Osteoblast (primary cell): ENCODE results near the genes CHRNG, EFHD1, ATG16L1, USP40 and UGT1A10.

DNA sequence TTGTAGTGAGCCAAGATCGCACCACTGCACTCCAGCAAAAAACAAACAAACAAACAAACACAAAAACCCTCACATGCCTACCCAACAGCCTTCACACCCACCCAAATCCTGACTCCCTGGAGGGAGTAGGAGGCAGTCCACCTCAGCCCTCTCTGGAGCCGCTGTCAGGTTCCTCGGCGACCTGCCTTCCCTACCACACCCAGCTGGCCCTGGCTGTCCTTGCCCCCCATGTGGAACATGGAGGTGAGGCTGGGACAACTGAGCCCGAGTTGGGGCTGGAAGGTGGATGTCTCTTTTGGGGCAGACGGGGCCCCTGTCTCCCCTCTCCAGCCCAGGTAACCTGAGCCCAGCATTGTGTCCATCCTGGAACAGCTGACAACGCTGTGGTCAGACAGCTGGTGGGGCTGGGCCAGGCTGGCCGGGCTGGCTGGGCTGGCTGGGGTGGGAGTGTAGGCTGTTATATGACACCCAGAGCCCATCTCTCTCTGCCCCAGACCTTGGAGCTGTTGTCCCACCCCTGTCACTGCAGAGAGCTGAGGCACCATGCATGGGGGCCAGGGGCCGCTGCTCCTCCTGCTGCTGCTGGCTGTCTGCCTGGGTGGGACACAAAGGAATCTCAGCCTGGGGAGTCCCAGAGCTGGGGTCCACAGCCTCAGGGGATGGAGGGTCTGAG, at the start of gene CHRNG:
CHRNG (plus strand) TSS at position 488 of the 673 bp plus-strand sequence.
- CAGE, long polyA plus RNA = no peak
- RRBS = no CpG with 5 or more reads among the region's 9 CpGs

DNA sequence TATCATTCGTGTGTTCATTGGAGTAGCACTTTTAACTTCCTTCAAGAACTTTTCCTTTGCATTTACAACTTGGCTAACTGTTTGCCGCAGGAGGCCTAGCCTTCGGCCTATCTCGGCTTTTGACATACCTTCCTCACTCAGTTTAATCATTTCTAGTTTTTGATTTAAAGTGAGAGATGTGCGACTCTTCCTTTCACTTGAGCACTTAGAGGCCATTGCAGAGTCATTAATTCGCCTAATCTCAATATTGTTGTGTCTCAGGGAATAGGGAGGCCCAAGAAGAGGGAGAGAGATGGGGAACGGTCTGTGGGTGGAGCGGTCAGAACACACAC, 724 bp downstream of the TIGD1 start:
- CAGE, long polyA plus RNA = no peak
- RRBS = no CpG with 5 or more reads among the region's 8 CpGs

GRCh38 chr2:232574591-232575304, 24.3 kb downstream of the EIF4E2 start:
- CAGE, long polyA plus RNA = no peak
- RRBS = no CpG with 5 or more reads among the region's 5 CpGs

- CAGE, long polyA plus RNA = no peak
- RRBS = 2% methylated on average over 52 of the region's 110 CpGs
Observed at GRCh38 chr2:232633388-232634398, at the start of gene EFHD1. Gene EFHD1 (plus strand): TSS chr2:232633604.

DNA sequence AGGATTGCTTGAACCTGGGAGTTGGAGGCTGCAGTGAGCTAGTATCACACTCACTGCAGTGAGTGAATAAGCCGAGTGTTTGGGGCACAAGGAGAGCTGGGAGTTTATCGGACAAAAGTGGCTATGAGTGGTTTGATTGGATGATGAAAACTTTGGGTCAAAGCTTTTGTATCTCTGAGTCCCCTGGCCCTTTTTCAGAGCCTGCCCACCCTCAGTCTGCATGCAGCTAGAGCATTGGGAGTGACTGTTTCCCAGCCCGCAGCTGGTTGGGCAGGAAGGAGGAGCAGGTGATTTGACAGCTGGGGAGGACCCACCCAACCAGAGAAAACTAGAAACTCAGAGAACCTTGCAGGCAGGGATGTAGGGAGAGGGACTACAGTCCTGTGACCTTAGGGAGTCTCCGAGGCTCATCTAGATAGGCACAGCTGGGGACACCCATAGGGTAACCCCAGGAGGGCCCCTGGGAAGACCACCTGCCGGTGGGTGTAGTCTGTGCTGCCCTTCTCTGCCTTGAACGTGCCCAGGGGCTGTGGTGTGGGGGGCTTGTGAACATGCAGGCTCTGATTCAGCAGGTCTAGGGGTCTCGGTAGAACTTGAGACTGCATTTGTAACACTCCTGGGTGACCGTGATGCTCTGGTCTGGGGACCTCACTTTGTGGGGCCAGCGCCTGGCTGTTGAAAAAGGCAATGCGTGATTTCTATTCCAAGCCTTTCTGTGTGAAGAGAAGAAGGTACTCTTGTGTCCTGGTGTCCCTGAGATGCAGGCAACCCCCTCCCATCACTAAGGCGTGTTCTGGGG, 14.9 kb downstream of the EFHD1 start:
- CAGE, long polyA plus RNA = no peak
- RRBS = no CpG with 5 or more reads among the region's 11 CpGs

- CAGE, long polyA plus RNA = no peak
- RRBS = 1% methylated on average over 15 of the region's 37 CpGs
Observed at GRCh38 chr2:232697500-232698085, 462 bp downstream of the GIGYF2 start.

DNA sequence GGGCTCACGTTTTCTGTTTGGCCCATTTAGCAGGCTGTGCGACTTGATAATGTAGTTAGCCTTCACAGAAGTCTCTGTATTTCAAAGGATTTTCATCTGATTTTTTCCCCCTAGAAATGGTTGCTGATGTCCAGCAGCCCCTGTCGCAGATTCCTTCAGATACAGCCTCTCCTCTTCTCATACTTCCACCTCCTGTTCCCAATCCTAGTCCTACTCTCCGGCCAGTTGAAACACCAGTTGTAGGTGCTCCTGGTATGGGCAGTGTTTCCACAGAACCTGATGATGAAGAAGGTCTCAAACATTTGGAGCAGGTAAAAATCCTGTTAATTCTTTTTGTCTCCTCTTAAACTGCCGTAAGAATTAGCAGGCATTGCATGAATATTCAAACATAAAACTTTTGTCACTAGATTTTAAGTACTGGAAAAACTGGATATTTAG, 18.3 kb upstream of the KCNJ13 start:
- CAGE, long polyA plus RNA = no peak
- RRBS = no CpG with 5 or more reads among the region's 5 CpGs

DNA sequence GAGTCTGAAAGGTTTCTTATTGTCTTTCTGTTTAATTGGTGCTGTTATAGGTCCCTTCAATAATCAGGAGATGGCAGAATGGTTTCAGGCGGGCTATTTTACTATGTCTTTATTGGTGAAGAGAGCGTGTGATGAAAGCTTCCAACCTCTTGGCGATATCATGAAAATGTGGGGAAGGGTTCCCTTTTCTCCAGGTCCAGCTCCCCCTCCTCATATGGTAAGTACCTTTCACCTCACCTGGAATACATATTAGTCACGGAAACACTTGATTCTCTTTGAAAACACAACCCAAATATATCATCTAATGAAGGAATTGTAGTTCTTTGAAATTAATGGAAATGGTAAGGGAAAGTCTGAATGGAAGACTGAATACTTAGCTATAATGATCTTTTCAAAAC, 30.1 kb upstream of the KCNJ13 start:
- CAGE, long polyA plus RNA = no peak
- RRBS = no CpG with 5 or more reads among the region's 4 CpGs

DNA sequence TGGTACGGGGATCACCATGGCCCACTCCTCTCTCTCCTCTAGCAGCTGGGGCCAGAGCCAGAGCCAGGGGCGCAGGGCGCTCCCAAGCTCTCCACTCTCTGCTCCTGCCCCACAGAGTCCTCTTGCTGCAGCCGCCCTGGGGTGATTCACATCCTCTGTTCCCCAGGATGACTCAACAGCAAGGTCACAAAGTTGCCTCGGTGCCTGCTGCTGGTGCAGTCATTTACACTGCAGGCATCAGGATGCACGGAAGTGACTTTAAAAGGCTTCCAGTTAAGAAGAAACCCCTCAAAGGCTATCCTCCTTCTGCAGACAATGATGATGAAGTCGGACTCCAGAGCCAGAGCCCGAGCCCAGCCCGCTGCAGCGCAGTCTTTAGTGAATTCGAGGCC, 31.9 kb downstream of the SNORC start:
- CAGE, long polyA plus RNA = no peak
- RRBS = no CpG with 5 or more reads among the region's 11 CpGs

DNA sequence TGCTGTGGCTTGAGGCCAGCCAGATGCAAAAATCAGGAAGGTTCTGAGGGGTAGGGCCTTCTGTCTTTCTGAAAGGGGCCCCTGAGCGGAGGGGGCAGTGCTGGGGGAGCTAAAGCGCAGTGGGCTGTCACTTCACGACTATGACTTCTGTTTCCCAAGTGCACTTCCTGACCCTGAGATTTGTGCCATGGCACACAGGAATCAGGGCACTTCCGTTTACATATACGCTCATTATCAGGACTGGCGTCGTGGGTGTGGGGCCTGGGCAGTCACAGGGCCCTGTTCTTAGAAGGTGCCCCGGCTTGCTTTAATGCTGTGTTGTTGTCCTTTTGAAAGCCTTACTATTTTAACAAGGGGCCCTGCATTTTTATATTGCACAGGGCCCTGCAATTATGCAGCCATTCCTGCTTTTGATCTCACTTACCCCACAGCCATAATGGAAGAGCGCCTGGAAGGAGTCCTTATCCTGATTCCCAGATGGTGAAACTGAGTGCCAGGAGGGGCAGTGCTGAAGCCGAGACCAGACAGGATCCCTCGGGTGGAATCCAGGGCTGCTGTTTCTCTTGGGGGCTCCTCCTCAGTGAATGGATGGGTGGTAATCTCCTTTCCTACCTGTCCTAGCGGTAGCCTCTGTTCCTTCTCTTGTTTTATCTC, 554 bp downstream of the NGEF start:
- CAGE, long polyA plus RNA = no peak
- RRBS = no CpG with 5 or more reads among the region's 12 CpGs

GRCh38 chr2:233082198-233082539, 22.0 kb downstream of the INPP5D start:
- CAGE, long polyA plus RNA = no peak
- RRBS = no CpG with 5 or more reads among the region's 5 CpGs

DNA sequence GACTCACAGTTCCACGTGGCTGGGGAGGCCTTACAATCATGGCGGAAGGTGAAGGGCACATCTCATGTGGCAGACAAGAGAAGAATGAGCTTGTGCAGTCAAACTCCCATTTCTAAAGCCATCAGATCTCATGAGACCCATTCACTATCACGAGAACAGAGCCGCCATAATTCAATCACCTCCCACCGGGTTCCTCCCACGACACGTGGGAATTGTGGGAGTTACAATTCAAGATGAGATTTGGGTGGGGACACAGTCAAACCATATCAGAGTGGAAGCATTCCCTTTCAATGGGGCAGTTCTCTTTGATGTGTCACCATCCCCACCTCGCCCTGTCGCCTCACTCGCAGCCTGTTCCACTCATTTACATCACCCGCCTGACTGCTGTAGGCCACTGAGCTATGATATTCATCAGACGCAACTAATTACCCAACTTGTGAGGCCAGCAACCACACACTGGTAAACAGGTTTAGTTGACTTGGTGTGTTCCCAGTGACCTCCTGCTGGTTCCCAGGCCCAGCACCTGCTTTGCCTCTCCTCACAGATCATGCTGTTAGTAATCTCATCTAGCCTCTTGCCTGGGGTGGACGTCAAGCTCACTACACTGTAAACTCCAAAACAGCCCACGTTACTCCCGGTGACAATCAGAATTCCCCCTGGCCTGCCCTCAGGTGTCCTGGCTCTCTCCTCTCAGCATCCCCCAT, 39.9 kb downstream of the INPP5D start:
- CAGE, long polyA plus RNA = no peak
- RRBS = 89% methylated on average over 1 of the region's 15 CpGs

- CAGE, long polyA plus RNA = no peak
- RRBS = 2% methylated on average over 46 of the region's 78 CpGs
Observed at GRCh38 chr2:233251177-233252240, at the start of gene ATG16L1. Gene ATG16L1 (plus strand): TSS chr2:233251673.

DNA sequence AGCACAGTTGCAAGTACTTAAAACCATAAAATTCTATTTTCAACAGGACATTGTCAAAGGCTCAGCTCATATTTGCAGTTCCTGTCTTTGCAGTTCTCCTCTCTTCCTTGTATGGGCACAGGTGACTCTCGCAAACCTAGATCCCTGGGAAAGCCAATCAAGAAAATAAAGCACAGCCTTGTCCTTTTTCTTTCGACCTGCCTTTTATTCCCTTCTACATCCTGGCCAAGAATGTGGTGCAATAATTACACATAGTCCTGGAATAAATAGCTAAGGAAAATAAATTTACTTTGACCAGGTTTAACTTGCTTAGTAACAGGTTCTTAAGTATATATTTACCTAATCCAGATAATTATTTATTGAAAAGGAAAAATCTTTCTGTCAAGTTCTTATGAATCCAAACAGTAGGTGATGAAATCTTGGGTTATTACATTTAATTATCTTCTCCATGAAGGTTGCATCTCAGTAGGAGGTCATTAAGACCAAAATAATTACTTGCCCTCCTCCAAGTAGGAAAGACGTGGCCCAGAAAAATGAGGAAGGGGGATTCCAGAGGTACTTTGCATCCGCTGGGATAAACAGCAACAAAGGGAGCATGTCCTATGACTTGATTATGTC, 20.3 kb downstream of the ATG16L1 start:
- CAGE, long polyA plus RNA = no peak
- RRBS = no CpG with 5 or more reads among the region's 4 CpGs

DNA sequence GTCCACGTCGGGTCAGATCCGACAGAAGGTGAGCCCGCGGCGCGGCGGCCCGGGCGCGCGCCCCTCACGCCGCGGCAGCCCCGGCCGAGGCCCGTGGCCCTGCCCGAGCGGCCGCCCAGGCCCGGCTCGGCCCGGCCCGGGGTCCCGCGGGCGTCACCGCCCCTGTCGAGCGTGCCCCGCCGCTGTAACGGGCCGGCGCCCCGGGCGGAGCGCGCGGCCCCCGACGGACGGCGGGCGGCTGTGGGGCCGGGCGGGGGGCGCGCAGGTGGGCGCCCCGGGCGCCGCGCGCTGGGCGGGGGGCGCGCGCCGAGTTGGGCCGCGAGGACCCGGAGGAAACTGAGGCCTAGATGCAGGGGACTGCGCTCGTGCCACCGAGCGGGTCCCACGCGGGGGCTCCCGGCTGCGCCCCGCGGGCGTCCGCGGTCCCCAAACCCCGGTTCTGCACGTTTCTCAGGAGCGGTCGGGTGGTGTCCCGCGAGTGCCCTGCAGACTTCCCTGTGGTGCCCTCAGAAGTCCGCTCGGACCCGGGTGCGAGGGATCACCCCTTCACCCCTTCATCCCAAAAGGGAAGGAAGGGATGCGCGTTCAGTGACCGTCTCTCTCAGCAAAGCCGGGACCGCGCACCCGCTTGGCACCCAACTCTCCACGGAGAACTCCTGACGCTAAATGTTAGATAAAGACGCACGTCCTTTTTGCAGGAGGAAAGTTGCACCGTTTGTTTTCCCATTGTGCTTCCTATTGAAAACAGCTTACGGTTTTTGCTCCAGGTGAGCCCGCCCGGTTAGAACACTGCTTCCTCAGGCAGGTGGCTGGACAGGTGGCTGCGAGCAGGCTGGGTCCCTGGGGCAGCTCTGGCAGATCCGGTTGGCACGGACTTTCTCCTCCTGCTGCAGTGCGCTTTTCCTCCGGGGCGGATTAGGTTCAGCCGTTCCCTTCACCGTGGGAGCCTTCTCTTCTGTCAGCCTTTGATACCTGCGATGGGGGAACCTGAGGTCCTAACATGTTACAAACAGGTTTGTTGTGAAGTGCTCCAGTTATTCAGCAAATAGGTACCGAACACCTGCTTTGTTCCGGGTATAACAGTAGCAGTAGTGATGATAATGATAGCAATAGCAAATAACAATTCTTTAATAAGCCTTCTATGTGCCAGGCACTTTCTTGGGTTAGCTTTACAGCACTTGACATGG, 746 bp downstream of the DGKD start:
- CAGE, long polyA plus RNA = no peak
- RRBS = 2% methylated on average over 76 of the region's 113 CpGs

DNA sequence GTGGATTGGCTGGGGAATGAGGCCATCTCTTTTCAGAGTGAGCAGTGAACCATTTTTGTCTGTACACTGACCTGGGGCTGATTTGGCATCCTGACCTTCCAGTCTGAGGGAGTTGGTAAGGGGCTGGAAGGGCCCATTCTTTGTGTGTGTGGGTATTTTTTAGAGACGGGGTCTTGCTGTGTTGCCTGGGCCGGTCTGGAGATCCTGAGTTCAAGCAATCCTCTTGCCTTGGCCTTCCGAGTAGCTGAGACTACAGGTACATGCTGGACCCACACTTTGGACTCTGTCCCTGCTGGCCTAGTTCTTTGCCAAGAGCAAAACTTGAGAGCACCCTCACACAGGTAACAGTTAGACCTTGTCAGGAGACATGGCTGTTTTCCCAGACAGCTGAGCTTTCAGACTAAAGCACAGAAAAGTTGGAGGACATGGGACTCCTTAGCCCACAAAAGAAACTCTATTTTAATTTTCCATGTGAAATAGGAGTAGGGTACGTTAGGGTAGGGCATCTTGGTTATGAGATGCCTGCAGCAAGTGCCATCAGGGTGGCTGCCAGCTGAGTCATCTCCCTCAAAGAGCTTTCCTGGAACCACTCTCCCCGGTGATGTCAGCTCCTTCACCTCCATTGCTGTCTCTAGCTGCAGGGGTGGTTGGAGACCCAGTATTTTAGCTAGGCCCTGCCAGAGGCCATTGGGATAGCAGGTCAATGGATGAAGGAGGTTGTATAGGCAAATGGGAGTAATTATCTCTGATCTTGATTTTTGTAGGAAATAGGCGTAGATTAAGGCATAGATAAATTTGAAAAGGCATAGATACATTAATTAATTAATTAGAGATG, 60.7 kb downstream of the DGKD start:
- CAGE, long polyA plus RNA = no peak
- RRBS = no CpG with 5 or more reads among the region's 6 CpGs

DNA sequence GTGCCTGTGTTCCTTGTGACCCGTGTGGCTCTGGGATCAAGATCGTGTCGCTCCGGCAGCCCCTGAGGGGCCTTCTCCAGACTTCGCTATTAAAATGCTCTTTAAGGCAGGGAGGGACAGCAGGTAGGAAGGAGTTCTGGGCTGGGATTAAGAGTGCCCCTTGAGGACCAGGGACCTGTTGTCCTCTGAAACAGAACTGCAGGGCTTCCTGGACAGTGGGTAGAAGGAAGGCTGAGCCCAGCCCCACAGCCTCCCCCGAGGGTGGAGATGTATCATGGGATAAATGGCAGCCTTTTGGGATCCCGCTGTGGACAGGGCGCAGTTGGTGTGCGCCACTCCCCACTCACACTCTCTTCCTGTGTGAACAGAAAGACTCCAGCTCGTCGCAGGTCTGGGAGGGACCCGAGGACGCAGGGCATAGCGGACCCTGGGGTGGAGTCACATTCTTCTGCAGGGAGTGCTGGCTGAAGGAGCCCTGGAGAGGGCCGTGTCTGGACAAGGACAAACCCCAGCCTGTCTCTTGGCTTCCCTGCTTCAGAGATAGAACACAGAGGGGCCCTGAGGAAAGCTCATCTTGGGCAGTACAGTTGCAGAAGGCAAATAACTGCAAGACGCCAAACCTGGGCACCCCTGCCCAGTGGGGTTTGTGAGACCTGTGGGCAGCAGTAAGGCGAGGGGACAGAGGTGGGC, 102.1 kb downstream of the USP40 start:
- CAGE, long polyA plus RNA = no peak
- RRBS = 93% methylated on average over 4 of the region's 17 CpGs

GRCh38 chr2:233513925-233514279, 52.7 kb downstream of the USP40 start:
- CAGE, long polyA plus RNA = no peak
- RRBS = no CpG with 5 or more reads among the region's 3 CpGs

GRCh38 chr2:233565938-233567114, at the start of gene USP40:
Gene USP40 (minus strand): TSS chr2:233566782.
- CAGE, long polyA plus RNA = no peak
- RRBS = no CpG with 5 or more reads among the region's 57 CpGs

DNA sequence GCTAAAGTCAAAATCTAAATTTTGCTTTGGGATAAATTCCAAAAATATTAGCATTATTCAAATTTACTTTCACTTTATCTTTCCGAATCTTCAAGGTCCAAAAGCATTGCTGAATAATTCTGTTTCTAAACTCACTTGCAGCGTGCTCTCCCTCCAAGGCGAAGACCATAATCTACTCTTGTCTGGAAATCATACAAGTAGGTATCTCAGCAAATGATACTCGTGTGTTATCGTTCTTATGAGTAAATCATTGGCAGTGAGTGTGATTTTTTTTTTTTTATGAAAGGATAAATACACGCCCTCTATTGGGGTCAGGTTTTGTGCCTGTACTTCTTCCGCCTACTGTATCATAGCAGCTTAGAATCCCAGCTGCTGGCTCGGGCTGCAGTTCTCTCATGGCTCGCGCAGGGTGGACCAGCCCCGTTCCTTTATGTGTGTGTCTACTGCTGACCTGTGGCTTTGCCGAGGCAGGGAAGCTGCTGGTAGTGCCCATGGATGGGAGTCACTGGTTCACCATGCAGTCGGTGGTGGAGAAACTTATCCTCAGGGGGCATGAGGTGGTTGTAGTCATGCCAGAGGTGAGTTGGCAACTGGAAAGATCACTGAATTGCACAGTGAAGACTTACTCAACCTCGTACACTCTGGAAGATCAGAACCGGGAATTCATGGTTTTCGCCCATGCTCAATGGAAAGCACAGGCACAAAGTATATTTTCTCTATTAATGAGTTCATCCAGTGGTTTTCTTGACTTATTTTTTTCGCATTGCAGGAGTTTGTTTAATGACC, at the start of gene UGT1A10:
UGT1A10 (plus strand) TSS at position 321 of the 786 bp plus-strand sequence.
- CAGE, long polyA plus RNA = no peak
- RRBS = no CpG with 5 or more reads among the region's 17 CpGs